Umbilical cord (tissue), 2 donors: Measurements from ENCODE around the gene EN2.

- RAMPAGE, long total RNA: no peak
Measured at GRCh38 chr7:152463893-152464387, 28.1 kb upstream of the KMT2C start.

GRCh38 chr7:152759943-152760736, 588 bp downstream of the ACTR3B start:
- RAMPAGE, long total RNA: no peak

- RAMPAGE, long total RNA: no peak
Measured at GRCh38 chr7:152990147-152990349, 230.5 kb downstream of the ACTR3B start.

- RAMPAGE, long total RNA: no peak
Measured at GRCh38 chr7:155003796-155004187, 868 bp upstream of the PAXIP1 start.

DNA sequence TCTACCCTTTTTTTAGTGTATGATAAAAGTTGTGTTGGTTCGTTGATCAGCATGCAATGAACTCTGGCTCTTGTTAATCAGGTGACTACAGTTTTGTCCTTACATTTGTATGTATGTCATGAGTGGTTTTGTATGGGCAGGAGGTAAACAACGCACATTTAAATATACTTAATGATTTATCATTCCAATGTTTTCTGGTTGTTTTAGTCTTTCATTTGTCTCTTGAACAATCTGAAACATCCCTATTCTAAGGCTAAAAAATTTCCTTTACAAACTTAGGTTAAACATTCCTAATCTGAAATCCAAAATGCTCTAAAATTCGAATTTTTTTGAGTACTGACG, 1.7 kb upstream of the PAXIP1 start:
- RAMPAGE, long total RNA: no peak

GRCh38 chr7:155206147-155207286, 91.2 kb upstream of the INSIG1 start:
- RAMPAGE, long total RNA: no peak

DNA sequence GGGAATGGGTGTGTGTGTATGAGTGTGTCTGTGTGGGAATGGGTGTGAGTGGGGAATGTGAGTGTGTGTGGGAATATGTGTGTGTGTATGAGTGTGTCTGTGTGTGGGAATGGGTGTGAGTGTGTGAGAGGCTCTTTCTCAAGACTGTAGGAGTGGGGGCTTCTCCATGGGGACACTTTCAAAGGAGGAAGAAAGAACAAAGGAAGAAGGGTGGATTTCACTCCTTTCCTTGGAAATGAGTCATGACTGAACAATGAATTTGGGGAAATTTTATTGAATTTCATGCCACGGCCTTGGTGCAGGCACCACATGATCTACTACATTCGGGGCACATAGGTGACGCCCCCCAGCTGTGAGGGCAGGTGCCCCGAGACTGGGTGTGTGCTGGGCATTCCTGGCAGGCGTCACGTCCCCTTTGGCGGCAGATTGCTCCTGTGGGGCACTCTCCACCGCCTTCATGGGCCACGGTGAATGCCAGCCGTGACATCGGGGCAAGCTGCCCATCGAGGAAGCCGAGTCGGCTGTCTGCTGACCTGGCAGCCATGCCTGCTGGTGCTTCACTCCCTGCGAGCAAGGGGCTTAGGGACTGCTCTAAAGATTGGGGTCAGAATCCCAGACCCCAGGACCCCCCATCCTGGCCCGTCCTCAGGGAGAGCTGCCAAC, 88.7 kb upstream of the INSIG1 start:
- RAMPAGE, long total RNA: no peak

- RAMPAGE, long total RNA: no peak
Measured at GRCh38 chr7:155457237-155458379, at the start of gene EN2. EN2 (plus strand) TSS chr7:155458129.

GRCh38 chr7:155459934-155460437, 2.1 kb downstream of the EN2 start:
- RAMPAGE, long total RNA: no peak

- RAMPAGE, long total RNA: no peak
Measured at GRCh38 chr7:155741614-155742370, 70.5 kb downstream of the SHH start.

- RAMPAGE, long total RNA: no peak
Measured at GRCh38 chr7:155776108-155776713, 36.1 kb downstream of the SHH start.

- RAMPAGE, long total RNA: no peak
Measured at GRCh38 chr7:155808879-155809354, 3.3 kb downstream of the SHH start.

DNA sequence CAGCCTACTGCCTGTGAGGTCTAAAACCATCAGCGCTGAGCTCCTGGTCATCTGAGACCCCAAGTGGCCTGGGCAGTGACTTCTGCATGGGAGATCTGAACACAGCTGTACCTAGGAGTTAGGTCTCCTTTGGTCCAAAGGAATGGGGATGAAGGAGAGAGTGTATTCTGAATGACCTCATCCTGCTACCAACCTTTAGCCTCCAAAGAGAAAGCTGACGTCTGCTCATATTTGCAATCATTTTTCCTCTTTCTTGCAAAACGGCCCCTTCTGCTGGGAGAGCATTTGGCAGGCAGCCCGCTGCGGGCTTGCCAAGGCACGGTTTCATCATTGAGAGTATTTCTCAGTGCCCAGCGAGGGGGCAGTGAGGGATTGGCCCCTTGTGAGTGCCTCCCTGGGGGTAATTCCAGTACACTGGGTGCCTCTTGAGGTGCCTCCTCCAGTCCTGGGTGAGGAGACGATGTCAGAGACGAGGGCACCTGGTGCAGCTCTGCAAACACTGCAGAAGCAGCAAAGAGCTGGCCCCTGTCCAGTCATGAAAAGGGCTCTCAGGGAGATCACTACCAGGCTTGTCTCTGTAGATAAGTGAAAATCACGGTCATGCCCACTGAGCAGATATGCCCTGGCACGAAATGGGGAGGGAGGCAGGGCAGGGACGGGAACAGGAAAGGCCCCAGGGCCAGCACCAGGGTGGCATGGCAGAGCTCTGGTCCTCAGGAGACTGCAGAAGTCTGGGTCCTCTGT, 48.6 kb upstream of the SHH start:
- RAMPAGE, long total RNA: no peak

DNA sequence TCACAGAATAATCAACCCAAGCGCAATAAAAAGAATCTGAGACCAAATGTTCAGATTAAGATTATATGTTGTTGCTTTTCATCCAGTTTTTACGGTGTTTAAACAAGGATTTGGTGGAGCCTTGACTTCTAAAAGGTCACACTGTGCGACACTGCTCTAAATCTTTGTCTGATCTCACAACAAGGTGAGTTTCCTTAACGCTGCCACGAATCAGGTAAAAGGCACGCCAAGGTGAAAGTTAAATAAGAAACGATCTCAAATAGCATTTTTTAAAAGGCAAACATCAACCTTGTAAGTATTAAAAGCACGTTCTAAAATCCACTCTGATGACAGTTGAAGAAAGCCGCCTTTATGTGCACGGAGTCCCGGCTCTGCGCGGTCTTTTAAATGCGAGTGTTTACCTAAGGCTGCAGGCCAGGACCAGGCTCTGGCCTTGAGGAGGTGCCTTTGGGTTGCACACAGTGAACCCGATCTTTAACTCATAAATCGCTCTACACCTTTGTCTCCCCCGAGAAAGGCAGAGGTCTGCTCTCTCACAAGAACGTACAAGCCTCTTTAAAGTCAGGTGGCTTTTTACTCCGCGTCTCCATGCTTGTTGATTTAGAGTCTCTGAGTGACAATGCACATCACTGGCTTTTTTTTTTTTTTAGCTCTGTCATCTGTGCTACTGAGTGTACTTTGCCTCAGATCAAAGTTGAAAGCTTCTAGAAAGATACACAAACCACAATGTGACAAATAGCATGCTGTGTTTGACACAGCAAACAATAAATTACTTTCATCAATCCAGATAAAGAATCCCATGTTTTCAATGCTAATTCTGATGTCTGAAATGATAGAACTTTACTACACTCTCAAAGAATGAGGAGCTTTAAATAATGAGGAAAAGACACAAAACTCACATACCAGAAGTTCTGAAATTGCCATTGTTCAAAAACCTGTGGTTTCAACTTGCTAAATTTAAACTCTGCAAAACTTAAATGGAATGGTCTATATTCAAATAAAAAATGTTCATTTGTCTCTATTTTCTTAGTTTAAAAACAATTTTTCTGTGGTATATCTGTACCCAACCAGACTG, 25.9 kb upstream of the RNF32 start:
- RAMPAGE, long total RNA: no peak

DNA sequence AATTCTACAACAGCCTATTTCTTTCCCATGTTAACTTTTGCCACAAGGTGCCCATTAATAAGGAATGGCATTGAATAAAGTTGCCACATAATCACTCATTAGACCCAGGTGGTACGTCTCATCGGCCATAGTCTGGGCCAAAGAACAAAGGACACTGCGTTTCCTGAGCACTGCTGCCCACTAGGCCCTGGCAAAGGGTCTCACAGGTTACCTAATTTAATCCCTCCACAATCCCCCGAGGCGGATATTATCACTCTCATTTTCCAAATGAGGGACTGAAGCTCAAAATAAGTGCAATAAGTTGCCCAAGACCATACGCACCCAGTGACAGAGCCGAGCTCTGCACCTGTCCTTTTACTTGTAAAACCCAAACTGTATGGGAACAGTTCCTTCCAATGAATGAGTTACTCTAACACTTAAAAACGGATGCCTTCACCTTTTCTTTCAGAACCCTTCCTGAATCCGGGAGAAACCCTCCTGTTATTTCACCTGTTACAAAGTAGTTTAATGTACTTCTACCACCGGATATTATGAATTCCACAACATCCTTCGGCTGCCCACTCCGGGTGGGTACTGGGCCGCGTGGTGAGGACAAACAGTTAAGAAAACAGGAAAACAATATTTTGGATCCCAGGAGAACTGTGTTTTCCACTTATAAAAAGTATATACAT, 25.0 kb upstream of the RNF32 start:
- RAMPAGE, long total RNA: no peak

GRCh38 chr7:156639529-156640353, 833 bp upstream of the RNF32 start:
- RAMPAGE, long total RNA: no peak

- RAMPAGE, long total RNA: no peak
Measured at GRCh38 chr7:156999074-157000032, 11.1 kb downstream of the MNX1 start.

- RAMPAGE, long total RNA: no peak
Measured at GRCh38 chr7:157192090-157192629, 53.4 kb downstream of the UBE3C start.

DNA sequence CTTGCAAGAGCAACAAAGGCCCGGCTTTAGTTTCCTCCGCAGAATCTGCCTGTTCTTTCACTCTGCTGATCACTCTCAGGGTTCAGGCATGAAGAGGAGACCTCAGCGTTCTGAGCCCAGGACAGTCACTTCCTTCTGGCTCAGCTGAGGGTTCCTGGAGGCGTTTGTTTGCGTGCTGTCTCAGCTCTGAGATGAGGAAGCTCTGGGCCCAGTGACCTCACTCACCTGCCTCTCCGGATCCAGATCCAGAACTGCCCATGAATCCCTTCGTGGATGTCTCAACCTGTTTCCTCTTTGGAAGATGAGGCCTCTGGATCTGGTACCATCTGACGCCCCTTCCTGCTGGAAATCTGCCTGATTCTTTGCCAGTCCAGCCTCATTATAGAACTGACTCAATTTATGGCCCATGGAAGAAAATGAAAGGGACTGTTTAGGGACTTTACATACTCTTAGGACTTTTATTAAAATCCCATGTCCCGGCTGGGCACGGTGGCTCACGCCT, 18.4 kb upstream of the DNAJB6 start:
- RAMPAGE, long total RNA: no peak

DNA sequence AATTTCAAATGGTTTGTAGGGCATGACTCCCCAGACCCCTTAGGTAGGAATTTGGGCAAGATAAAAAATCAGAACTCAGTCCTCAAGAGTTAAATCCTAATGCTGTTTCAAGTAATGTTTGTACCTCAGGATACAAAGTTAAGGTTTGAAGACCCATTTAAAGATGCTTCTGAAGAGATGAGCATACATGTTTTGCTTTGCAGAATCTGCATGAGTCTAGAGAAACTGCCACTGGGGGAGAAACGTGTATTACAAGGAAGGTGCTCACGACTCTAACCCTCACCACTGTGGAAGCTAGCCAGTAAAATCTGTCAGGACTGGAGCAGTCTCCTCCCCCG, 40.4 kb downstream of the DNAJB6 start:
- RAMPAGE, long total RNA: no peak